ENCODE measurements around a stretch of chr14.

GRCh38 chr14:88468862-88469314 lies 83.4 kb downstream of the SPATA7 start:
- PRO-cap, 3 experiments, result no peak in any of the 3 experiments
- RRBS, result no CpG with 5 or more reads among the region's 9 CpGs

GRCh38 chr14:88550923-88551847 lies 3.6 kb downstream of the PTPN21 start:
- PRO-cap, 3 experiments, result peak in 3 of 3 experiments; most common plus-strand start chr14:88551585 (in 3); most common minus-strand start chr14:88551464 (in 3)
- RRBS, result 4% methylated on average over 18 of the region's 50 CpGs

- PRO-cap, 3 experiments, result no peak in any of the 3 experiments
- RRBS, result no CpG with 5 or more reads among the region's 5 CpGs
These were observed 9.6 kb downstream of the TTC8 start for GRCh38 chr14:88833743-88834730.

DNA sequence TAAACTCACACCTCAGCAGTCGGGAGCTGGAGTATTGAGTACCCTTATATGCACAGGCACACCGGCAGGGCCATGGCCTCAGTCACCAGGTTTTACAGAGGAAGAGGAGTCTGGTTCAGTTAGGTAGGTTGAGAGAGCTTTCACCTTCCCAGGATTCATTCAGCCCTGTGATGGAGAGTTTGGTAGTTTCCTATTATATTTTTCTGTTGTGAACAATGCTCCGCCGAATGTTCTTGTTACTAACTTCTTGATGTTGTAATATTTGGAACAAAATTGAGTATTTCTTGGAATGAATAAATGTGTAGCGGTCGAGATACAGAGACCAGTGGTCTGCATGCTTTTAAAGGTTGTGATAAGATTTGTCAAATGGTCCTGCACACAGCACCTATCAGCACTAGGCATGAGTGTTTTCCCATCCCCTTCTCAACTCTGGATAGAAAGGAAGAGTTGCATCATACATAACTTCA lies 123.6 kb downstream of the TTC8 start:
- PRO-cap, 3 experiments, result no peak in any of the 3 experiments
- RRBS, result no CpG with 5 or more reads among the region's 6 CpGs

DNA sequence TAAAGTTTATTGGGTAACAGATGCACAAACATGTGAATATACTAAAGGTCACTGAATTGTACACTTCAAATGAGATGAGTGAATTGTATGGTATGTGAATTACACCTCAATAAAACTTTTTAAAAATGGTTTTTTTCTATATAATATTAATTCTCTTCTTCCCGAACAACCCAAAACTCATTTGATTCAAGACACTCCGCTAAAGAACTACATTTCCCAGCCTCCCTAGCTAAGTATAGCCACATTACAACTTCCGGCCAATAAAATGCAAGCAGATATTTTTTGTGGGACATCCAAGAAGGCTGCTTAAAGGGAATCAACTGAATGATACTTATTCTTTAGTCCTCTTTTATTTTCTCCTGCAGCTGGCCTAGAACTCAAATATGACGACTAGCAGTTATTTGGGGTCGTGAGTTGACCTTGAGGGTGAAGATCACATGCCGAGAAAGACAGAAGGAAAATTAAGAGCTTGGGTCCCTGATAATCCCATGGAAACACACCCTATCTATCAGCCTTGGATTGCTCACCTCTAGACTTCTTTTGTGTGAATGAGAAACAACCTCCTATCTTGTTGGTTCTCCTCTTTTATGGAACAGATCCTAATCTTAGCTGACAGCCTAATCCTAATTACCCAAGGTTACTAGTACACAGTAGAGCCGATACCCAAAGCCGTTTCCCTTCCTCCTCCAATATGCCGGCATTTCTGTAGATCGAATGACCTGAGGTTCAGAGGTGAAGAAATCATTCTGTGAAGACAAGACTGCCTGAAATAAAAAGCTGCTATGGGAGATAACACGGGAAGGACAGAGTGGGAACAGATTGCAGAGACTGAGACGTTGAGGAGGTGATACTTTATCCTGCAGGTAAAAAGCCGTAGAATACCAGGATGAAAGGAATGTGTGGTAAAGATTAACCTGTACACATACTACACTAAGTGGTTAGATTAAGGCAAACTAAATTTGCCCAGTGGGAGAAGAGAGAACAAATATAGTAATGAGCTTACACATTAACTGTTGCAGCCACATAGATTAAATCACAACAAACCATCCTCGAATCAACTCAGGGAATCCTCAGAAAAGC lies 187.6 kb downstream of the TTC8 start:
- PRO-cap, 3 experiments, result no peak in any of the 3 experiments
- RRBS, result no CpG with 5 or more reads among the region's 14 CpGs

- PRO-cap, 3 experiments, result no peak in any of the 3 experiments
- RRBS, result 98% methylated on average over 4 of the region's 32 CpGs
These were observed 254.3 kb downstream of the FOXN3 start for GRCh38 chr14:89162536-89163238.

DNA sequence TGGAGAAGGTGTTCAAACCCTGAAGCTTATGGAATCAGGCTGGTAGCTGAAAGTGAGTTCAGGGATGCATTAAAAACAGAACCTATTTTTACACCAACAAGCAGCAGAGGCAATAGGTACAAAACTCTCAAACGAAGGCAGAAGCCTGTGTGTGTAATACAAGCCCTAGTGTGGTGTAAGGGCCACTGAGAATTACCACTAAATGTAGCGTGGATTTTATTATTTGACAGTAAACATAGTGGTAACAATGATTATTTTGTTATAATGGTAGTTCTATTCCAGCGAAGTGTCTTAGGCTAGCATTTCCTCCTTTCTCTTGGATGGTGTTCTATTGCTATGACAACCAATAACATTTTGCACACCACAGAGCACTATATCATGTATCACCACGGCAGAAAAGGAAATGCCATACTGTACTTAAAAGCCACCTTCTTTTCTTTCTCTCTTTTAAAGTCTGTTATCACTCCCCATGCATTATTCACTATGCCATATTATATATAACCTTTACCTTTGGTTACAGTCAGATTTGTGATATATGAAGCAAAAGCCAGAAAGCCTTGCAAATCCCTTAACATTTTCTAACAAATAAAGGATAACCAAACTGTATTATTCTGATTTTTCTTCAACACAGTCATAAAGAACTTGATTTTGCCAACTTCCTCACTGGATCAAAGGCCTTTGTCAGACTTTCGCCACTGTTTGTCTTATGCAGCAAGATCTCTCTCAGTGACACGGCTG lies 195.9 kb downstream of the FOXN3 start:
- PRO-cap, 3 experiments, result no peak in any of the 3 experiments
- RRBS, result no CpG with 5 or more reads among the region's 6 CpGs

- PRO-cap, 3 experiments, result no peak in any of the 3 experiments
- RRBS, result no CpG with 5 or more reads among the region's 6 CpGs
These were observed 169.0 kb downstream of the FOXN3 start for GRCh38 chr14:89247863-89248511.

DNA sequence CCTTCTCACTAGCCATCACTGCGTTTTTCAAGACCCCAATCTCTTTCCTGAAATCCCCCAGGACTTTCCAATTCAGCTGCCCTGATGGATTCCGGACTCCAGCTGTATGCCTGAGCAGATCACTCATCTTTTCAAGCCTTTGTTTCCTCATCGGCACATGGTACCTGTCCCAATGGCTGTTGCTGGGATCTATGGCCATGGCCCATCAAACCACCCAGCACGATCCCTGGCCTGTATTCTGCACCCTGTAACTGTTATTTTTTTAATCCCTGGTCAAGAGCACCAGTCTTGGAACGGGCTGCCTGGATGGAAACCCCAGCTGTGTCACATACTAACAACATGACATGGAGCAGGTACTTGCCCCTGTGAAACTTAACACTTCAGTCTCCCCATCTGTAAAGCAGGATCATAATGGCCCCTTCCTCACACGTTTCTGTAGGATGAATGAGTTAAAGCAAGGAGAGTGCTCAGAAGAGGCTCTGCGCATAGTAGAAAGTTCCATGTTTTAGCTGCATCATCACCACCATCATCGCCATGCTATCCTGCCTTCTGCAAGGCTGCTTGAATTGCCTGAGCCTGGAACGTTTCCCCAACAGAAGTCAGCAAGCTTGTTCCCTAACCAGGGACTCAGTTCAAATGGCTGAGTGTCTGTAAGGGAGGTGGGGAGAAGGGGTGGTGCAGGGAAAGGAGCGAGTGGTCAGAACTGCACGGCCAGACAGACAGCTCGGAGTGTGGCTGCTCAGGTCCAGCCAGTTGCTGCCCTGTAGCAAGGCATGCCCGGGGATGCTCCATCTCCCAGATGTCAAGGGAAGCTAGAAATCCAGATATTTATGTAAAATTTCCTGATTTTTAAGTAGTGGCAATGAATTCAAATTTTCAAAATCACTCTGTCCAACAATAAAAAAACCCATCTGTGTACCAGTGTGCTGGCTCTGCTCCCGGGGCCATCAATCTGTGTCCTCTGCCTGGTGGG lies 163.0 kb downstream of the FOXN3 start:
- PRO-cap, 3 experiments, result no peak in any of the 3 experiments
- RRBS, result no CpG with 5 or more reads among the region's 14 CpGs

- PRO-cap, 3 experiments, result no peak in any of the 3 experiments
- RRBS, result no CpG with 5 or more reads among the region's 7 CpGs
These were observed 13.7 kb downstream of the FOXN3 start for GRCh38 chr14:89403377-89403782.

DNA sequence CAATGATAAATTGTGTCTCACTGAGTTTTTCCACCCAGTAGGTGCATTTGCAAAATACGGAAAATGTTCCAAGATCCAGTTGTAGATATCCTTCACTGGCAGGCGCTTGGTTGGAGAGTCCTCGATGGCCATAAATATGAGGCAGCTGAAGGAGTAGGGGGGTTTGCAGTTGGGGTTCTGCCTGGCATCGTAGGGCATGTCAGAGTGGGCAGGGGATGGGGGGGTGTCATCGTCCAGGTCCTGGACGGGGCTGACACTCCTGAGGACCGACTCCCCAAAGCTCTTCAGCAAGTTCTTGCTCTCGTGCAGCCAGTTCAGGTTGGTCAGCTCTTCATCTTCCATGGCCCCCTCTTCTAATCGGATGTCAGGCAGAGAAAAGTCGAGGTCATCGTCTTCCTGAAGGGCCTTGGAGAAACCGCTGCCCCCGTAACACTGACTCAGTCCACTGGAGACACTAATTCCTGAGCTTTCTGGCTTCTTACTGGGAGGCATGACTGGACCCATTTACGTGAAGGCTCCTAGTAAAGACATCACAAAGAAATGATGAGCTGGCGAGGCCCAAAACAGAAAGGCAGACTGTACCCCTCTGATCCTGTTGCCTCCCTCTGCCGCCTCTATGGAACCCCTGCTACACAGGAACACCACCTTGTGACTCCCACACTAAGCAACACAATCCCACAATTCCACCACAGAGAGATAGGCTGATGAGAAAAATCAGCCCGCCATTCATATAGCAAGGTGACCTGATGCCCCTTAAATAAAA lies 4.9 kb downstream of the FOXN3 start:
- PRO-cap, 3 experiments, result no peak in any of the 3 experiments
- RRBS, result no CpG with 5 or more reads among the region's 17 CpGs

GRCh38 chr14:89469791-89470454 lies 52.9 kb upstream of the FOXN3 start:
- PRO-cap, 3 experiments, result no peak in any of the 3 experiments
- RRBS, result no CpG with 5 or more reads among the region's 14 CpGs

DNA sequence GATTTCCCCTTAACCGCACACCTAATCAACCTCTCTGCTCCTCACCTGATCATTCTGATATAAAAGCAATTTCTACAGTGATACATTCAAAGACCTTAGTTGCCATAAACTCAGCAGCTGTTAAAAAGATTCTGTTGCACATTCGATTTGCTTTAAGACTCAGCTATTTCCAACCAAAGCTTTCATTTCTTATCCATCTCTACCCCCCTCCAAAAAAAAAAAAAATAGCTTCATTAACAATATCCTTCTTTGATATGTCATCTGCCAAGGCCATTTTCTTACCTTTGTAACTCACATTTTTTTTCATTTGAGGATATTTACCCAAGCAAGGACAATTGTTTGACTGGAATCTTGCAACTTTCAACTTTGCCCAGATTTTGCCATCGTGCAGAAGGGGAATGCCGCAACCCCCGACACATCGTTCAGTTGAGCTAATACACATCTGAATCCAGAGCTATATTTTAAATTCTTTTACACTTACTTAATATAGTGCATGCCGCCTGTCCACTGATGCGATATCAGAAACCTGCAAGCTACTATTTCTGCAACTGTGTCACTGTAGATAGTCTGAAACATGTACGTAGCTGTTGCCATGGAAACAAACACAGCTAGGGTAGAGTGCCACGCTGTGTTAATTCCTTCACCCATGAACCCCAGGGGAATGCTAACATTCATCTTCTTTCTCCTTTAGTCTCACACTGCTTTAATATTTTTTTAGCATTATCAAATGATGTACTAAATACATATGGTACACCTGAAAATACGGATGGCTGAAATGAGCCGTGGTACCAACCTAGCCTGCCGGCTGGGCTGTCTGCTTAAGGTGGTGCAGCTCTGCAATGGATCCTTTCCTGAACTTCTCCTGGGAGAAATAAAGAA lies 76.9 kb upstream of the FOXN3 start:
- PRO-cap, 3 experiments, result no peak in any of the 3 experiments
- RRBS, result no CpG with 5 or more reads among the region's 13 CpGs

GRCh38 chr14:89648445-89649159 lies 231.6 kb upstream of the FOXN3 start:
- PRO-cap, 3 experiments, result no peak in any of the 3 experiments
- RRBS, result no CpG with 5 or more reads among the region's 5 CpGs

- PRO-cap, 3 experiments, result no peak in any of the 3 experiments
- RRBS, result no CpG with 5 or more reads among the region's 7 CpGs
These were observed 243.1 kb upstream of the FOXN3 start for GRCh38 chr14:89659953-89660715.

DNA sequence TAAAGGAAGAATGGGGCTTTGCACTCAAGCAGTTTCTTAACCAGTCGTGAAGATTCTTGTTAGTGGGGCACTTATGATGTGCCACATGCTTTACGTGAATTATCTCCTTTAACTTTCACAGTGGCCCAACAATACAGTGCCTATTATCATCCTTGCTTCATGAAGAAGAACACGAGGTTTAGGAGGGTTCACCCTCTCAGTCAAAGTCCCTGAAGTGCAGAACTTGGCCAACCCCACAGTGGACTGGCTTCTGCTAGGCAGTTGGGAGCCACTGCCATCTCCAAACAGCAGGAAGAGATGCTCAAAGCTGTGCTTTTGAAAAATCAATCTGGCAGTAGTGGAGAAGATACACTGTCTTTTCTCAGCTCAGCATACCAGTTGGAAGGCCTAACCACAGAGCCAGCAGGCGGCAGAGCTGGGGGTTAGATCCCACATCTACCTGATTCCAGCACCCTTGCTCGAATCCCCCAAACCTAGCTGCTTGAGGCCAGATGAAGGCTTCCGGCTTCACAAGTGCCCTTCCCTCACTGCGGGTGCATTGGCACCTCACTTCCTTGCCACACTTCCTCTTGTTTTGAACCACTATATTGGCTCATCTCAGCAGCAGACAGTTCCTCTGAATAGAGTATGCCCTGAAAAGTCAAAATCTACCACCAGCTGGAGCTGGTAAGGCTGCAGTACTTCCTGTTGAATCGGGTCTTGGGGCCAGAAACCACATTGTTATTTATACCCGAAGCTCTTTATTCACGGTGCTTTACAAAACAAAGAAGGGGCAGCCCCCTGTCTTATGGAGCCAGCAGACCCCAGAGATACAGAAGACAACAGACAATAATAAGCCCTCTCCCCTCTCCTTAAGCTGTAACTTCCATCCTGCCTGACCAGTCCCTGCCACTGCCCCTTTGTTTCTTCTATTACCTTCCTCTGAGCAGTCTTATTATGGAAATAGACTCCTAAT lies 233.8 kb downstream of the EFCAB11 start:
- PRO-cap, 3 experiments, result no peak in any of the 3 experiments
- RRBS, result no CpG with 5 or more reads among the region's 10 CpGs

DNA sequence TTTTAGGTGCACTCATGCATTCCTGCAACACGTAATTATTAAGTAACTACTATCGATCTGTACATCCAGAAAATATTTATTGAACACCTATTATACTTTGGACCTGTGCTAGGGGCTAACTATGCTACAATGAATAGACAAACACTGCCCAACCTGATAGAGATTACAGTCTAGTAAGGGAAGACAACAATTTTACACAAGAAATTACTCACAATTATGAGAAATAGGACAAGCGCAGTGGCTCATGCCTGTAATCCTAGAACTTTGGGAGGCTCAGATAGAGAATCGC lies 1.5 kb downstream of the NRDE2 start:
- PRO-cap, 3 experiments, result no peak in any of the 3 experiments
- RRBS, result no CpG with 5 or more reads among the region's 4 CpGs

DNA sequence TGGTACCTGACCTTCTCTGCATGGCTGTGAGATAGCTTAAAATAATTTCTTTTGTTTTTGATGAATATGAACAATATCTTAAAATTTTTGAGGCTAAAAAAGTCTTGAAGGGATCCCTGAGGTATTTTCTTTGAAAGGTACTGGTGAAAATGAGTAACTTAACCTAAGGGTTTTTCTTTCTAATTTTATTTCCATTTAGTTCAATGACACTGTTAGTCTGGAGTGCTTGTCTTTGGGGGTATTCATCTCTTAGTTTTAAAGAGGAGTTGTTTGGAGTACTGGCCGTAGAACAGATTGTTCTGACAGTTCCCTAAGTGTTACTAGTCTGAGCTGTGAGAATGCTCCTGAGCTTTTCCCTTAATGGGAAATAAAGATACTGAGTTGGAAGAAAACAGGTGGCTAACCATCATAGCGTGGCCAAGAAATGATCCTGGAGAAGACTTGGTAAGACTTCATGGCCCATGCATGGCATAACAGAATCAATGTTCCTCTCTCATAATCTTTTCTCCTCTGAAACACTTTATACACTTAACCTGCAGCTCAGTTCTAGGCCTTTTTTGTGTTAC lies 6.1 kb downstream of the CALM1 start:
- PRO-cap, 3 experiments, result no peak in any of the 3 experiments
- RRBS, result no CpG with 5 or more reads among the region's 2 CpGs

DNA sequence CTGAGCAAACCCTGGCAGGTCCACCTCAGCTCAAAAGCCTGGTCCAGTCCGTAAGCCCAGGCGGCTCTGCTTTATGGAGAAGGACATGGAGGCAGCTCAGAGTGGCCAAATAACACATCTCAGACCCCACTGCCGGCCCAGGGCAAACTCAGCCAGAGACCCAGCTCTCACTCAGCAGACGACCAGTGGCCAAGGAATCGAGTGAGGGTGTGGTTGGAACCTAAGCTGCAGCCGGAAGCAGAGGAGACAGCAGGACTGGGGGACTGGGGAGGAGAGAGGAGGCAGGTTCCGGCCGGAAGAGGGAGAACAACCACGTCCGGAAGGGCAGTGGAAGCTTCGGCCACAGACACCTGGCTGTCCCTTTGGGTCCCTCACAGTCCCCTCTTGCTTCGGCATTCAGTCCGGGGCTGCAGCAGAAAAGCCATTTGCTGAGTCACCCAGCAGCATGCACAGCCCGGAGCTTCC lies 103.9 kb downstream of the CALM1 start:
- PRO-cap, 3 experiments, result no peak in any of the 3 experiments
- RRBS, result 16% methylated on average over 8 of the region's 14 CpGs

- PRO-cap, 3 experiments, result no peak in any of the 3 experiments
- RRBS, result no CpG with 5 or more reads among the region's 20 CpGs
These were observed 139.1 kb downstream of the CALM1 start for GRCh38 chr14:90535677-90536534.